ENCODE measurements around the genes CLVS2 and RNF146.

DNA sequence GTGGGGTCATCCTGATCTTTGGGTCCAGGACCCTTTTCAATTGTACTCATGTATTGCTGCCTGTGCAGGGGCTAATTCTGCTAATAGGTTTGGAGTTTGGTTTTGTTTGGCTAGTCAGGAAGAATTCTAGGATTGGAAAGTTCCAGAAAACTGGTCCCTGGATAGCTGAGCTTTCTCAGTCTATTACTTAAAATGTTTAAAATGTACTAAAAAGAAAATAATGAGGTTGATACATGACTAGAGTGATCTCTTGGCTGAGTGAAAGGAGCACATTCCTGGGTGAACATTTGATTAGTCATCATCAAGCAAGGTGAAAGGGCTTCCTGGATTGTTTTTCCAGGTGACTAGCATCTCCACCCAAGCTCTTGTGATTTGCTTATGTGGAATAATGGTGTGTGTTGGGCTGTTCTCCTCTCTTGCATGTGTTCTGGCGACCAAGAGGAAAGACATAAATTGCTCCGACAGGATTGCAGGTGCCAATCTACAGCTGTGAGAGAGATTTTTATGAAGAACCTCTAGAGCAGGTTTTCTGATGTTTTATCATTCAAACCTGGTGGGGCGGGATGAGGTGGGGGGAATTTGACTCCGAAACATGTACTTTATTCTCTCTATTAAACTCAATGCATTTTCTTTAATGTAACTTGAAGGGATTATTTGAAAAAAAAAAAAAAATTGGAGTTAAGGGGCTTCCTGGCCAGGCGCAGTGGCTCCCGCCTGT, 42.9 kb downstream of the PKIB start:
- PRO-cap = no peak
- RAMPAGE, long total RNA = no peak

- PRO-cap = no peak
- RAMPAGE, long total RNA = no peak
Observed at GRCh38 chr6:122671219-122671517, 61.0 kb downstream of the PKIB start.

DNA sequence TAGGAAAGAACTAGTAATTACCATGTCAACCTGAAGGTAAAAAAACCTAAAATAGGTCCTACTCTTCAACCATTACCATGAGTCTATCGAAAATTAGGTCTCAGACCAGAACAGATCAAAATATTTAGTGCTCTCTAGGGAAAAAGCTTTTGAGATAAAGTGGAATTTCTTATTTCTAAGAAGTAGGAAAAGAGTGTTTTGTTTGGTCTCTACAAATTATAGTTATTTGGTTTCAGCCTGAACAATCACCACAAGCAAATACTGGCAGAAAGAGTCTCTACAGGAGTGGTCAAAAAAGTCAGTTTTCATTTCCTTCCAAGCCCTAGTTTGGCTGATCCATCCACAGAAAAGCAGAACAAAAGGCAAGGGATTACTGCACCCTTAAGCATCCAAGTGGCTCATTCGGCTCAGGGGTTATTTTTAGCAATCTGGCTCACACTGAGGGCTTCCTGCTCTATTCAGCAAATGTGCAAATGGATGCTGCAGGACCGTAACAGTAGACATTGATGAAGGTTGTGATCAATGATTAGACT, 62.3 kb upstream of the FABP7 start:
- PRO-cap = no peak
- RAMPAGE, long total RNA = no peak

- PRO-cap = no peak
- RAMPAGE, long total RNA = no peak
Observed at GRCh38 chr6:122780136-122780572, 638 bp downstream of the FABP7 start.

DNA sequence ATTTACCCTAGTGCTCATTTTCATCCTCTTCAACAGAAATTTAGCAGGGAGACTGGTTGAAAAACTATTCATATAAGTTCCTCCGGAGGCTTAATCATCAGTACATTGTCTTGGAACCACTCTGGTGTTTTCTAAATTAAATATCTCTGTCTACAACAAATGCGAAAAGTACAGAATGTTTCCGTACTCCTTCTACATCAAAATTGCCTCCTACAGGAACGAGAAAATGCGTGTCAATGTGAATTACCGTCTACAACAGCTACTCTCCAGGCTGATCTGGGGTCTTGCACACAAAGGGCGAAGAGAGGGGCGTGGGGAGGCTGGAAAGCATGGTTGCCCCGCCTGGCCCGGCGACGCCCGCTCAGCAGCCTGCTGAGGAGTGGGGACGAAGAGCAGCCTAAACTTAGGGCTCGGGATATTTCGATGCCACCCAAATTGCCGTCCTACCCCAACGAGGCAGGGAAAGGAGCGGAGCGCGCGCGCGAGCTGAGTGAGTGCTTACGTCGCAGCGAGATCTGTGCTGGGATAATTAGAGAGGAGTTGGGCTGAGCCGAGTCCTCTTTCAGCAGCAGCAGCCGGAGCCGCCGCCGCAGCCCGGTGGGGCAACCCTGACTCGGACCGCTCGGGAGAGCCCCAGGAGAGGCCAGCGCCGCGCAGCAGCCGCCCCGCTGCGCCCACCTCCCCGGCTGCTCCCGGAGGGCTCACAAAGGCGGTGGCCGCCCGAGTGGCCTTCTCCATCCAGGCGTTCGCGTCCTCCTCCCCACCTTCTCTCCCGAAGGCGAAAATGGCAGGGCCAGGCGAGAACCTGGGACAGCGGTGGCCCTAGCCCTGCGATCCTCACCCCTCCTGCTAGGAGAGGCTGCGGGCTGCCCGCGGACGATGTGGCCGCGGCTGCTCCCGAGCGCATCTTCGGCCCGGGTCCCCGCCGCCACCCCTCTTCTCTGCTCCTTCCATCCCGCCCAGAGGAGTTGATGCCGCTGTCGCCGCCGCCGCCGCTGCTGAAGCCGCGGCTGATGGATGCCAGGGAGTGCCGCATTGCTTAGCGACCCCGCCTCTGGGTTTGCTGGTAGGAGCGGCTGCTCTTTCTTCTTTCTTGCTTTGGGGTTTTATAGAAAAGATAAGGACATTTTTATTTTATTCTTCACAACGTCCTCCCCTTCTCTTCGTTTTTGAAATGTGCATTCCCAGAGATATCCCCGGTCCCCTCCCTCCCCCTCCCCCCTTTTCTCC, at the start of gene CLVS2:
CLVS2 (plus strand) TSS at position 555 of the 1,230 bp plus-strand sequence.
- PRO-cap = bidirectional peak, plus-strand start at position 293 of the sequence, minus-strand start at position 278 of the sequence; bidirectional peak, plus-strand start at position 558 of the sequence, minus-strand start at position 519 of the sequence; bidirectional peak, plus-strand start at position 770 of the sequence, minus-strand start at position 753 of the sequence; bidirectional peak, plus-strand start at position 947 of the sequence, minus-strand start at position 911 of the sequence
- RAMPAGE, long total RNA = no peak

- PRO-cap = no peak
- RAMPAGE, long total RNA = no peak
Observed at GRCh38 chr6:123636255-123636738, 453 bp downstream of the TRDN start.

- PRO-cap = no peak
- RAMPAGE, long total RNA = no peak
Observed at GRCh38 chr6:123802198-123802643, 1.4 kb upstream of the NKAIN2 start.

- PRO-cap = no peak
- RAMPAGE, long total RNA = no peak
Observed at GRCh38 chr6:124244340-124244786, 440.7 kb downstream of the NKAIN2 start.

DNA sequence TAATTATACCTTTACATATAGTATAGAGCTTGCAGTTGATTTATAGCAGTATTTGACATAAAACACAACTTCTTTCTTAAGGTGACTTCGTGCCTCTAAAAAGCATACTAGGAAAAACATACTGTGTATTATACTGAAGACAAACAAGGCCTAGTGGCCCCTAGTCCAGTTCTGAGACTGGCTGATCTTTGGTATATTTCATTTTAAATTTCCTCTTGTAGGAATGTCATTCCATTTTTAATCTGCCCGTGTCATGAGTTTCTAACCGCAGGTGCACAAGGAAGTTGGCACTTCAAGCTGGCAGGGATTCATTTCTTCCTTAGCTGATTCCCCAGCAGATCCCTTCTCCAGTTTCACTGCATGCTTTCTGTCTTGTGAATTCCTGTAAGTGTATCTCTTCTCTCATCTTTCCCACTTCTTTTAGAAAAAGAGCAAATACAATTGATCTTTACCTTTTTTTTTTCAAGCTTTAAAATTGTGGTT, 36.8 kb downstream of the RNF217 start:
- PRO-cap = no peak
- RAMPAGE, long total RNA = no peak

- PRO-cap = no peak
- RAMPAGE, long total RNA = no peak
Observed at GRCh38 chr6:125102691-125103397, 50.7 kb upstream of the TPD52L1 start.

DNA sequence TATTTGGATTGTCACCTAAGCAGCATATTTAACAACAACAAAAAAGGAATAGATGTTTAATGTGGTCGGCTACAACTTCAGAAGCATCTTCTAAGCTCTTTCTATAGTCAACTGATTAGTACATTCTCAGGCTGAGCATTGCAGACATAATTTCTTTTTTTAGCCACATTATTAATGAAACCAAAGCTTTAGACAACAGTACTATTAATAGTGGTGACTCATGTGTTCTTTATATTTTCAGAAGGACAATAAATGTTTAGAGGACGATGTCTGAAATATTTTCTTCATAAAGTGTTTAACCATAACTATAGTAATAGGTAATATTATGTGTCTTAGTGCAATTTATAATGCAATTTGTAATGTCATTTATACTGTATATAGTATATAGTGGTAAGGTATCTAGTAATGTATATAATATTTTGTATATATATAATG, 52.4 kb downstream of the TPD52L1 start:
- PRO-cap = no peak
- RAMPAGE, long total RNA = no peak

DNA sequence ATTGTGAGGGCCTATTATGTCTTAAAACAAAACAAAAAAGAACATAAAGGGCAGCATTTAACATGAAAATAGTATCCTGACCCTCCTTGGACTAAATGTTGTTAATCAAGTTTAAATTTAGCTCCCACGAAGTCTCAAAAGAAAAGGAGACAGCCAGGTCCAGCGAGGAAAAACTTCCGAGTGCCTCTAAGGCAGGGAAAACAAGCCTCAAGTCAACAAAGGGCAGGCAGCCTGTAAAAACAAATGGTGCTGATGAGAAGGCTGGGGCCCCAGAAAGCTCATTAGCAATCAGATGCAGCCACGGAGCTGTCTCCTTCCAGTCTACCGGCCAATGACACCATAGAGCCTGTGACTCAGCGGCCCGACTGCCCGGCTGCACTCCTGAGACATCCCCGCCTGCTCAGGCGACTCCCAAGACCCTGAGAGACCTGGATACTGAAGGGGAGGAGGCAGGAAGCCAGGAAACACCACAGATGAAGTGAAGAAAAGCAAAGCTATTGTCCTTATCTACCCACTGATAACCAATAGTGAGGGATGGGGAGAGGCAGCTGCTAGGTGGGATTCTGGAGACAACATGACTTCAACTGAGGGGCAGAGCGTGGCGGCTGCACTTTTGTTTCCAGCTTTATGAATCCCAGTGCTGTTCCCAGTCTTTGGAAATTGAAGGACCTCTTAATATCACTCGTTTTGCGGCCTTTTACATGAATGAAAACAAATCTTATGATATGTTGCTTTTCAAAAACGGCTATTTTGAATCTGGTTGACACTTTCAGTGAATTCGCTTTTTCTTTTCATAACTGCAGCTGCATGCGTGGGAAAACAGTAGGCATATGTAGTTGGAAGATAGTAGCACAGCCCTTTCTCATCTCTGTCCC, 120.2 kb upstream of the HDDC2 start:
- PRO-cap = bidirectional peak, plus-strand start at position 435 of the sequence, minus-strand start at position 437 of the sequence
- RAMPAGE, long total RNA = no peak

GRCh38 chr6:125611527-125612130, 137.8 kb upstream of the HEY2 start:
- PRO-cap = bidirectional peak, plus-strand start at chr6:125611831, minus-strand start at chr6:125611739
- RAMPAGE, long total RNA = no peak

- PRO-cap = no peak
- RAMPAGE, long total RNA = no peak
Observed at GRCh38 chr6:125867469-125868066, 76.8 kb downstream of the NCOA7 start.

DNA sequence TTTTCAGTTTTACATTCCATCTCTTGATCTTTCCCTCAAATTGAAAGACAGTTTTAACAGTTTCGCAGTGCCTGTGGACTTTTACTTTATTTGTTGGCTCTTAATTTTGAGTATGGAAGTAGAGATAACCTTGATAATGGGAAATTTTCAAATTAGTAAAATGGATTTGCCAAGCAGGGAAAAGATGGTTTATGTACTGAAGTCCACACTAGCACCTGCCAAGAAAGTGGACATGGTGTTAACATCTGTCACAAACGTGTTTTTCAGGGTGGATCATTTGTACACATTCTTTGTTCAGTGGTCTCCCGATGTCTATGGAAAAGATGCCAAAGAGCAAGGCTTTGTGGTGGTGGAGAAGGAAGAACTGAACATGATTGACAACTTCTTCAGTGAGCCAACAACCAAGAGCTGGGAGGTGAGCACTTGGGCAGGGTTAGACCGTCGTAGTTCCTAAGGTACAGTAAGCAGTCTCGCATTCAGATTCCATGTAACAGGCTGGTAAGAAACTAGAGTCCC, 41.4 kb upstream of the HINT3 start:
- PRO-cap = no peak
- RAMPAGE, long total RNA = no peak

DNA sequence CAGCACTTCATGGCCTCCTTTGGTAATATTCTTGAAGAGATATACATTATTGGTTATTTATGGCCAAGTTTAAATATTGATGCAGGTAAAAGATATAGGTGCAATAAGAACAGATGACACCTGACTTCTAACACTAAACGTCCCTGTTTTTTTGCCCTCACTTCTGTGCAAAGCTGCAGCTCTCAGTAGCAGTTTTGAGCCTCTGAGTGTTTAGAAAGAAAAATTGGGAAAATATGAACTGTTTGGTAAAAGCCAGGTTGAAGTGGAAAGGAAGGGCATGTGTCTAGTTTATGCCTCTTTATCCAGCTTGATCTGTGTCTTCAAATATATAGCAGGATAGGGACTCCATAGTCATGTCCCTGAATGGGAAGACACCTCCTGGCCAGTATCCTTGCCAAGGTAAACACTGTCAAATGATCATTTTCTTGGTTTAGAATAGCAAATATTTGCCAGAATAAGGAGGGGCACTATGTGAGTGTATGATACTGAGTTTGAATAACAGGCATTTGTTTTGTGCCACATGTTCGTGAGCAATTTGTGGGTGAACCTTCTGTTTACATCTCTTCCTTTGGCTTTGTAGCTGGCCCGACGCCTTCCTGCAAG, 34.4 kb upstream of the HINT3 start:
- PRO-cap = no peak
- RAMPAGE, long total RNA = no peak

- PRO-cap = no peak
- RAMPAGE, long total RNA = no peak
Observed at GRCh38 chr6:126337223-126337812, 2.6 kb upstream of the CENPW start.

DNA sequence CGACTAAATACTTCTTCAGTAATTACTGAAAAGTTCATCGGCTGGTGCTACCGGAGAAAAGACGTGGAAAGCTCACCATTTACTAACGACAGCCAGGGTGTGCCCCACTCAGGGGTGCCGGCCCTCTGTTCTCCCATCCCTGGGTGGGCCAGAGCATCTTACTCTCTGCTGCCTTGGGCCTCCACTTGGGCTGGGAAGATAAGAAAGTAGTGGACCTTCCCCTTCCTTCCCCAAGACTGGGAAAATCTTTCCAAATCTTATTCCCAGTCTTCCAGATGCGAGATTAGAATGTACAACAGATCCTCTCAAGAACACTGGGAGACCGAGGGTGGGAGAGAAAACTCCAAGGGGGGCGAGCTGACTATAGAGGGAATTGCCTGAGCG, 1.3 kb upstream of the RSPO3 start:
- PRO-cap = no peak
- RAMPAGE, long total RNA = no peak

DNA sequence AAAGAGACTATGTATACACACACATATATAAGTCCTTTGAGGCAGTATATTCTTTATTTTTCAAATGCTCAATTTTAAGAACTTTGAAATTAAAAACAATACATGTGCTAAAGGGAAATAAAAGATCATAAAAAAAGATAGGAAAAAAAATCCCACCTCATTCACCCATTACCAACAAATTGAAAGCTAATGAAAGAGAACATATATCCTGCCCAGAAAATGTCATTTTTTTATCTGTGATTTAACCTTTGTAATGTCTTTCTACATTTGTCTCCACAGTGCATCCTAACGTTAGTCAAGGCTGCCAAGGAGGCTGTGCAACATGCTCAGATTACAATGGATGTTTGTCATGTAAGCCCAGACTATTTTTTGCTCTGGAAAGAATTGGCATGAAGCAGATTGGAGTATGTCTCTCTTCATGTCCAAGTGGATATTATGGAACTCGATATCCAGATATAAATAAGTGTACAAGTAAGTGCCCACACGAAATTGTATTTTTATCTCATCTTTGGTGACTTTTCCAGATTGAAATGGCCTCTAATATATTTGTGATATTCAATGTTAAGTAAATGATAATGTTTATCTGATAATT, 30.0 kb downstream of the RSPO3 start:
- PRO-cap = no peak
- RAMPAGE, long total RNA = no peak

DNA sequence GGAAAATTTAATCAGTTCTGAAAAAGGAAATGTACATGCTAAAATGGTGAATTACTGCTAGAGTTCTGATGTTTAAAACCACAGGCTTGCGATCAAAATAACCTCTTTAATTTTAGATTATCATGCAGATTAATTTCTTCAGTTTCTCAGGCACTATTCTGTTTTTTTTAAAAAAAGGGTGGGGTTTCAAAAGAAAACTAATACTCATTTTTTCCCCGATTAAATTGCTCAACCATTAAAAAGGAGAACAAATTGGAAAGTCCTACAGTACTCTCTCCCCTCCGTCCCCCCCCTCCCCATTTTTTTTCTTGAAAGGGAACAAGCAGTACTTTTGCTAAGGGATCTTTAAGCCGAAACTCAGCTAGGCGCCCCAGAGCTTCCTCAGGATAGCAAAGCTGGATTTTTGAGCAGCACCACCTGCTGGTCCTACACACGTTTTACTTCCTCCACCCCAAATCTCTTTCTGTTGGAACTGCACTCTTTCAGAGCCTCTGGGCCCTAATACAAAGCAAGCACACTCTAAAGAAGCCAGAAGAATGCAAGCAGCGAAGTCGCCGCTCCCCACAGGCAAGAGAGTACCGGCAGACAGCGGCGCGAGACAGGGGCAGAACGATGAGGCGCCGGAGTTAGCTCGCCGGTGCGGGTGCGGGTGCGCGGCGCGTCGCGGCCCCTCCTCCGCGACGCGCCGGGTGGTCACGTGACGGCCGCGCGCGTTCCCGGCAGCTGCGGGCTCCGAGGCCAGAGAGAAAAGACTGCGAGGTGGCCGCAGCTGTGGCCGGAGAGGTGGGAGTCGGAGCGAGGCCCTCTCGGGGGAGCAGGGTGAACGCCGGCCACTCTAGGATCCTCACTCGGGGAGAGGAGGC, at the start of gene RNF146:
RNF146 (plus strand) TSS at position 722 of the 863 bp plus-strand sequence.
- PRO-cap = unidirectional peak, plus-strand start at position 337 of the sequence; bidirectional peak, plus-strand start at position 741 of the sequence, minus-strand start at position 627 of the sequence
- RAMPAGE, long total RNA = start-site peak on the plus strand centred at position 713 of the sequence, 63 bp wide, 219 and 19 reads in 2 replicates

All from GM23338 (cell line).